PC-3 (cell line): Measurements from ENCODE around the gene FOS.

DNA sequence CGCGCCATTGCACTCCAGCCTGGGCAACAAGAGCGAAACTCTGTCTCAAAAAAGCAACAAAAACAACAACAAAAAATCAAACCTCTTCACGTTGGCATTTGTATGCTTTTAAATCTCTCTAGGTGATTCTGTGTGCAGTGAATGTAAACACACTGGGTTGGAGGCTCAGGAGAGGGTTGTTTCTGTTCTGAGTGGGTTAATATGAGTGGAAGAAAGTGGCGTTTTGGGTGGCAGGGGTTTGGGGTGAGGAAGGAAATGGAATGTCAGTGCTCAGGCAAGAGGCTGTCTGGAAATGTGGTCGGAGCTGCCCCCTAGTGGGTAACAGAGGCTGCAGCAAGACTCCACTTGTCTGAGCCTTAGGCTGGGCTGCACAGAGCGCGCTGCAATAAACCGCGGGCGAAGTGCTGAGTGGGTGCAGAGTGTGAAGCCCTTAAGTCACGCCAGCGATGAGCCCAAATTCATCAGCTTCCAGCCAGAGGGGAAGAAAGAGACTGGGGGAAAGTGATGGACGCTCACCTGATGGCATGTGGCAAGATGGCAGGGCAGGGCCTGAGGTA is 12.2 kb downstream of the VSX2 start:
- RAMPAGE, long total RNA, result no peak

DNA sequence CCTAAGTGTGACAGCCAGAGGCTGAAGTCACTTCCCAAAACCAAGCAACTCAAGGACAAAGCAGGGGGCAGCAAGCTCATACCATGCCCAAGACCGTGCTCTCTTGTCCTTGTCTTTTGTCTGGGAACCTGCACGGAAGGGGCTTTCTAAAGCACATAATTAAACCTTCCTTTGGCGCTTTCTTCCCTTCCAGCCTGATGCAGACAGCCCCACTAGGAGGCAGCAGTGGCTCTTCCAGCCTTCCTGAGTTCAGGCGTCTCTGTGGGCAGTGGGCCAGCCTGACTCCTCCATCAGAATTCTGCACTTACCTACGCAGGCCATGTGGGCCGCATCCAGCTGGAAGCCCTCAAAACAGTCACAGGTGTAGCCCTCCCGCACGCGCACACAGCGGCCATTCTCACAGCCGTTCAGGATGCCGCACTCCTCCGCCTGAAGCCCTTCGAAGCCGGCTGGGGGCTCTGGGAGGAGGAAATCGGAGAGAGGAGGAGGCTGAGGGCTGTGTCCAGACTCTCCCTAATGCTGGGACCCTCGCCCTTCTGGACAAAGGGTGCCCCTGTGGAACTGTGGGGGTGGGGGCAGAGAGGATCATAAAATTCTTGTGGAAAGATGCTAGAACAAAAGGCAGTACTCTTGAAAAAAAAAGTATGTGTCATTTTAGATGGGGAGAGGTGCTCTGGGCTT is 7.7 kb downstream of the ISCA2 start:
- RAMPAGE, long total RNA, result no peak

GRCh38 chr14:74510528-74511360 is 17.2 kb downstream of the ISCA2 start:
- RAMPAGE, long total RNA, result no peak

GRCh38 chr14:74524647-74524915 is 31.0 kb downstream of the ISCA2 start:
- RAMPAGE, long total RNA, result no peak

DNA sequence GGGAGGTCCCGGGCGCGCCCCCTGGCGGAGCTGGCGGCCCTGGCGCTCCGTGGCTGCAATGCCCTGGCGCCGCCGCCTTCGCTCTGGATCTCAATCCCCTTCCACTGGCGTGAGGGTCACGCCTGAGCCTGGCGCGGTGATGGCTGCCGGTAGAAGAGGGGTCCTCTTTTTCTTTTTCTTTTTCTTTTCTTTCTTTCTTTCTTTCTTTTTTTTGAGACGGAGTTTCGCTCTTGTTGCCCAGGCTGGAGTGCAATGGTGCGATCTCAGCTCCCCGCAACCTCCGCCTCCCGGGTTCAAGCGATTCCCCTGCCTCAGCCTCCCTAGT is 670 bp upstream of the LTBP2 start:
- RAMPAGE, long total RNA, result no peak

- RAMPAGE, long total RNA, result no peak
Observed at GRCh38 chr14:74616483-74617355, 4.7 kb upstream of the LTBP2 start.

DNA sequence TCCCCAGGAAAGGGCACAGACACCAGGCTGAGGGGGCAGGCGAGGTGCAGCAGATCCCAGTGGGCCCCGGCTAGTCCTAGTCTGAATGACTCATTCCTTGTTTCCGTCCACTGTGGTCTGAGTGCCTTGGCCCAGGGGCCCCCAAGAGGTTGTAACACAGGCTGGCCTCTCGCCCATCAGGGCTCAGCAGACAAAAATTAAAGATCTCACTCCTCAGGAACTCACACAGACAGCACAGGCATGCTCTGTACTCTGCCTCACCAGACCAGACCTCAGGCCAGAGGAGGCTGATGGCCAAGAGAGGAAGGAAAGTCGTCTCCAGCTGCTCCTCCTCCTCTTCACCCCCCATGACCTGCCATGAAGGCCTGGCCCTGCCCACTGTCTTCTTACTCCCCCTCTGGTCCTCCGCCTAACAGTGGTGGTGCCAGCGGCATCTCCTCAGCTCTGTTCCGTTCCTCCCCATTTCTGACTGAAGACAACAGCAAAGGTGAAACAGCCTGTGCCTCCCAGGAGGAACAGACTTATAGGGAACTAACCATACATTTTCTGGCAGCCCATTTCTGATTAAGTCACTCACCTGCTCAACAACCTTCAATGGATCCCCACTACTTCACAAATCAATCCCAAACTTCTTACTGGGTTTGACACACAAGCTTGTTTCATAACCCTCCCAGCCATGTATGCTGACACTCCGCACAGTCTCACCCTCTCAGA is 7.8 kb upstream of the LTBP2 start:
- RAMPAGE, long total RNA, result no peak

DNA sequence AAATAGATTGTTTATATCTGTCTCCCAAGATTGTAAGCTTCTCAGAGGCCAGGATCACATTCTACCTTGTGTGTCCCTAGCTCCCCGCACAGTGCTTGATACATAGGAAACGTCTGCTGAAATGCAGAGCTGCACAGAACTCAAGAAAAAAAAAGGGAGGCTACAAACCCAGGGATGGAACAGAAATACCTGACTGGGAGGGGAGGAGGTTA is 43.3 kb upstream of the LTBP2 start:
- RAMPAGE, long total RNA, result no peak

DNA sequence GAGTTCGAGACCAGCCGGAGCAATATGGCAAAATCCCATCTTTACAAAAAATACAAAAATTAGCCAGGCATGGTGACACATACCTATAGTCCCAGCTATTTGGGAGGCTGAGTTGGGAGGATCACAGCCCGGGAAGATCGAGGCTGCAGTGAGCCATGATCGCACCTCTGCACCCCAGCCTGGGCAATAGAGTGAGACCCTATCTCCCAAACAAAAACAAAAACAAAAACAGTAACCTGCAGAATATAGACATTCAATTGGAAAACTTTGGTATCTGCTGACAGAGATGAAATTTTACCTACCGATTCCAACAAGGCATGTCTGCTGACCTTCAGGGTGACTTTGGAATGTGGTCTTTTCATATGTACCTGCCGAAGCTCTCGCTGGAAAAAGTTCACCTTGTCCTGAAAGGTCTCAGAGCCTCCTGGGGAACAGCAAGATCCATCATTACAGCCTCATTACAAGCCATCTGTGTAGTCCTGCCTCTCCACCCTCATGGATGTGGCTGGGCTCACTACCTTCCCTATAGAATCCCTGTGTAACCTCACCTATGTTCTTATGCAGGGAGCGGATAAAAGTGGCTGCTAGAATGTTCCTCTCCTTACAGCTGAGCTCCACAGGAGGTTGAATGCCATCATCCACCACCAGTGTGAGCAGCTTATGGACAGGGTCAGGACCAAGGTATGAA is 40.2 kb downstream of the AREL1 start:
- RAMPAGE, long total RNA, result no peak

DNA sequence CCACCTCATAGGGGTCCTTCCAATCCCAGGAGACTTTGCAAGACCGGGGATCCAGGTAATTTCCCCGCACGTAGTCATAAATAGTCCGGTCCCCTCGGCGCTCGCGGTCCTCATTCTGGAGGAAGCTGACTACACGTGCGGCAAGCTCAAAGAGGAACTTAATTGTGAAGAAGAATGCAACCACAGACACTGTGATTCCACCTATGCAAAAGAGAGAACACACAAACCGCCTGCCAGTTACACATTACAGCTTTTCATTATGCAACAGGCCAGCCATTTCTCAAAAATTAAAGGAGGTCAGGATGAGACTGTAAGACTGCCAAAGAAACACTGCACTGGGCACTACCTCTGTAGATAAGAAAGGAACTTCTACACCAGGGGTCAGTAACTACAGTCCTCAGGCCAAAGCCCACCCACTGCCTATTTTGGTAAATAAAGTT is 28.4 kb downstream of the AREL1 start:
- RAMPAGE, long total RNA, result no peak

DNA sequence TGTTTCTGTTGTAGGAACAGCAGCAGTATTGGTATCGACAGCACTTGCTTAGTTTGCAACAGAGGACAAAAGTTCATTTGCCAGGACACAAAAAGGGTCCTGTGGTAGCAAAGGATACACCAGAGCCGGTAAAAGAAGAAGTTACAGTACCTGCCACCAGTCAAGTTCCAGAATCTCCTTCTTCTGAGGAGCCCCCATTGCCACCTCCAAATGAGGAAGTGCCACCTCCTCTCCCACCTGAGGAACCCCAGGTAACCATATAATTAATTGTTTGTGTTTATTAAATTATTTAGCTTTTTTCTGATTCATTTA is 15.3 kb downstream of the YLPM1 start:
- RAMPAGE, long total RNA, result no peak

GRCh38 chr14:74812482-74812877 is 49.4 kb downstream of the YLPM1 start:
- RAMPAGE, long total RNA, result no peak

DNA sequence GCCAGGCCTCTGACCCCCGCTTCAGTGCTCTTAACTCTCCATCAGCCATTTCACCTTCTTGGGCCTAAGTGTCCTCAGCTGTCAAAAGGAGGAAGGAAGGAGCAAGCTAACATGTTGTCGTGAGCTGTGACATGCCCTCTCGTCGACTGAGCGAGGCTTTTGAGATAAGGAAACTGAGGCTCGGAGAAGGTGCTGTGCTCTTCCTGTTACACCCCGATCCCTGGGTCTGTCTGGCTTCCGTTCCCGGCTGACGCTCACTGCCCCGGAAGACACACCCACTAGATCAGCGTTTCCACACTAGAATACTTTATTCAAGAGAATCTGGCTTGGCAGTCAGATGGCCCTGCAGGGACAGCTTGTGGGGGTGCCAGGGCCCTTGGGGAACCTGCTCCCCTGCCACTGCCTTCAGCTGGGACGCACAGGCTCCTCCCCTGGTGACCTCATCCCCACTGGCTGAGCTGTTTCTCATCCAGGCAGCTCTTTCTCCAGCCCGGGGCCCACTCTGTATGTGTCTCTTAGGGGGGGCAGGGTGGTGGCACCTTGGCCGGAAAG is 13.8 kb downstream of the PGF start:
- RAMPAGE, long total RNA, result no peak

DNA sequence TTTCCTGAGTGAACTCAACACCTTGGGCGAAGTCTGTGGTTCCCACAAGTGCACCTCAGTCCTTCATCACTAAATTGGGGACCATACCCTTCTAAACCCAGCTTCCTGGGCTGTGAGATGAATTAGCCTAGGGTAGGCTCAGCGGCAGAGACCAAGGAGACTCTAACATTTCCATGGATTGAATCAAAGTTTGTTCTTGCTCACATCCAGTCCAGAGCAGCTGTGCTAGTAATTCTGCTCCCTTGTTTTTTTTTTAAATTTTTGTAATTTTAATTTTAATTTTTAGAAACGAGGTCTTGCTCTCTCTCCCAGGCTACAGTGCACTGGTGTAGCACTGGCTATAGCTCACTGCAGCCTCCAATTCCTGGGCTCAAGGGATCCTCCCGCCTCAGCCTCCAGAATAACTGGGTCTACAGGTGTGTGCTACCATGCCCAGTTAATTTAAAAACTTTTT is 2.5 kb upstream of the PGF start:
- RAMPAGE, long total RNA, result no peak

- RAMPAGE, long total RNA, result no peak
Observed at GRCh38 chr14:74964046-74964331, 8.6 kb upstream of the PGF start.

DNA sequence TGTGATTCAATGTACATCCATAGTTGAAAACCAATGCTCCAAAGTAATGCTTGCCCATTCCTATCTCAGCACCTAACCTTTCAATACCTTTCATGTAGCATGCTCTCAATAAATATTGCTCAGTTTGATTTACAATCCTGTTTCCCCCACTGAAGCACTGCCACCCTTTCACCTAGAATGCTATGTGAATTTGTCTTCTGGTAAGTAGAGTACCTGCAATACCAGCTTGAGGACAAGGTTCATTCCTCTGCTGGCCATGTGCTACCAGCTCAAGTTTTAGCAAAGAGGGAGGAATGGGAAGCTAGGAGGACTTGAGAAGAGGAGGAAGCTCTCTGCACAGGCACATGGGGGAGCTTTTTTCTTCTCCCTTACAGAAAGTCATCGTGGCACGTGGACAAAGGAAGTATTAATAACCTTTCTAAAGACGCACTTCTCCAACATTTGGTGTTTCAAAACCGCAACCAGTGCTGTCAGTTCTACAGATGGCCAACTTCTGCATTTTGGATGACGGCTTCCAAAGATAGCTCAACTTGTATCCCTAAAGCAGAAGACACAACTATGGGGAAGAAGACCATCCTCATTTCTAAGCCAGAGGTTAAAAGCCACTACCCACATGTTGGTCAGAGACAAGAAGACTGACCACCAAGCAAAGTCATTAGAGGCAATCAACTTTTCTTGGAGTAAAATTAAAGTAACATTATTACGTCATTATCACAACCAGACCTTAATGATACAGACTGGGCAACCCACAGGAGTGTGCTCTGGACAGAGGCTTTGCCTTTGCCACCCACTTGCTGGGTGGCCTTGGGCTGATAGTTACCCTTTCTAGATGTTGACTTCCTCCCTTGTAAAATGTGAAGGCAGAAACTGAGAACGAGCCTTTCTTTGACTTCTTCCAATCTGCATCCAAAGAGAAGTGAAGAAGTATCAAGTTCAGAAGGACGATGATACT is 12.2 kb upstream of the TMED10 start:
- RAMPAGE, long total RNA, result no peak

- RAMPAGE, long total RNA, result no peak
Observed at GRCh38 chr14:75234516-75234916, 44.1 kb upstream of the FOS start.

- RAMPAGE, long total RNA, result no peak
Observed at GRCh38 chr14:75254076-75255404, 24.1 kb upstream of the FOS start.

DNA sequence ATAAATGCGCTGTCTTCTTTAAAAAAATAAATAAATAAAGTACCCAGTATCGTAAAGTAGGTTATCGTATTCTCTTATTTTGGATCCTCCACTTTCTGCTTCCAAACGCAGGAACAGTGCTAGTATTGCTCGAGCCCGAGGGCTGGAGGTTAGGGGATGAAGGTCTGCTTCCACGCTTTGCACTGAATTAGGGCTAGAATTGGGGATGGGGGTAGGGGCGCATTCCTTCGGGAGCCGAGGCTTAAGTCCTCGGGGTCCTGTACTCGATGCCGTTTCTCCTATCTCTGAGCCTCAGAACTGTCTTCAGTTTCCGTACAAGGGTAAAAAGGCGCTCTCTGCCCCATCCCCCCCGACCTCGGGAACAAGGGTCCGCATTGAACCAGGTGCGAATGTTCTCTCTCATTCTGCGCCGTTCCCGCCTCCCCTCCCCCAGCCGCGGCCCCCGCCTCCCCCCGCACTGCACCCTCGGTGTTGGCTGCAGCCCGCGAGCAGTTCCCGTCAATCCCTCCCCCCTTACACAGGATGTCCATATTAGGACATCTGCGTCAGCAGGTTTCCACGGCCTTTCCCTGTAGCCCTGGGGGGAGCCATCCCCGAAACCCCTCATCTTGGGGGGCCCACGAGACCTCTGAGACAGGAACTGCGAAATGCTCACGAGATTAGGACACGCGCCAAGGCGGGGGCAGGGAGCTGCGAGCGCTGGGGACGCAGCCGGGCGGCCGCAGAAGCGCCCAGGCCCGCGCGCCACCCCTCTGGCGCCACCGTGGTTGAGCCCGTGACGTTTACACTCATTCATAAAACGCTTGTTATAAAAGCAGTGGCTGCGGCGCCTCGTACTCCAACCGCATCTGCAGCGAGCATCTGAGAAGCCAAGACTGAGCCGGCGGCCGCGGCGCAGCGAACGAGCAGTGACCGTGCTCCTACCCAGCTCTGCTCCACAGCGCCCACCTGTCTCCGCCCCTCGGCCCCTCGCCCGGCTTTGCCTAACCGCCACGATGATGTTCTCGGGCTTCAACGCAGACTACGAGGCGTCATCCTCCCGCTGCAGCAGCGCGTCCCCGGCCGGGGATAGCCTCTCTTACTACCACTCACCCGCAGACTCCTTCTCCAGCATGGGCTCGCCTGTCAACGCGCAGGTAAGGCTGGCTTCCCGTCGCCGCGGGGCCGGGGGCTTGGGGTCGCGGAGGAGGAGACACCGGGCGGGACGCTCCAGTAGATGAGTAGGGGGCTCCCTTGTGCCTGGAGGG is at the start of gene FOS:
Gene FOS (plus strand): TSS at position 841 of the 1,247 bp plus-strand sequence.
- RAMPAGE, long total RNA, result start-site peak on the plus strand centred at position 833 of the sequence, 26 bp wide, 154 and 110 reads in 2 replicates

GRCh38 chr14:75299128-75299377 is 20.4 kb downstream of the FOS start:
- RAMPAGE, long total RNA, result no peak